Foreskin keratinocyte (primary cell): ENCODE data around the gene GALNT15.

DNA sequence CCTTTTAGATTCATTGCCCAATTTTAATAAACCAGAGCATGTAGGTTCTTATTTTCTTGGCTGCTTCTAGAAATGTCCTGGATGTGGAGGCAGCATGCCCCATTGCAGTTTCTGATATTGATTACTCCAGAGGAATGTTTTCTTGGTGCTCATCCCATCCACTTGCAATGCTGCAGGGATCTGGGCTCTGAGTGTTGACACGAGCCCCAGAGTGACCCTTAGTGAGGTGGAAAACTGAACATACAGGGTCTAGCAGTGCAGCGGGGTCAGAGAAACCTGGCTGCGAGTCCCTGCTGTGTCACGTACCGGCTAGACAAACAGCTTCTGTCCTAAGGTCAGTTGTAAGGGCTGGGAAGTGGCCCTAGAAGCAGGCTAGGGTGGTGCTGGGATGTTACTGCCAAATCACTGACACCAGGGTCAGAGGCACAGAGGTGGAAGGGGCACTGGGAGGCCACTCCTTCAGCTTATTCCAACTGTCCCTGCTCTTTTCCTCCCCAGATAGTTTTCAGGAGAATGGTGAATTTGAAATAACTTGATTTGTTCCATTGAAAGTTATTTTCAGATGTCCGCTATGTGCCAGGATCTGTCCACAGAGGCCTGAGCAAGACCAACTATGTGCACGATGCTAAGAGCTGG is 23.7 kb downstream of the LSM3 start:
- RAMPAGE, total RNA = no peak

DNA sequence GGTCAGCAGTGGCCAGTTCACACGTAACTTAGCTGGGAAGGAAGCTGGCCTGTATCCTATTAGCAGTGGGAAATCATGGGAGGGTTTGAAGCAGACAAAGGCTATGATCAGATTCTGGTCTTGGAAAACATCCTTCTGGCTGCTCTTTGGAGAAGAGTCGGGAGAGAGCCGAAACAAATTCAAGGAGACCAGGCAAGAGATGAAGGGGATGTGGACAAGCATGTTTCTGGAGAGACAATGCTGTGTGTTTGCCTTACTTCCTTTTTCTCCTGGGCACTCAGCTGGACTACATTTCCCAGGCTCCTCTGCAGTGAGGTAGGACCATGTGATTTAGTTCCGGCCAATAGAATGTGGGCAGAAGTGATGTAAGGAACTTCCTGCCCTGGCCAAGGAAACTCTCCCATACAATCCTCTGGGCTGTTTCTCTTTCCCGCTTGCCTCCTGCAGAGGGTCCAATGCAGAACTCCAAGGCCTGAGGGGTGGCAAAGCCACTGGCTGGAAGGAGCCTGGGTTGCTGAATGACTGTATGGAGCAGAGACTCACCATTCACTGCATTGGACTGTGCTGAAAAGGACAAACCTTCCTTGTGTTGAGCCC is 82.8 kb upstream of the SLC6A6 start:
- RAMPAGE, total RNA = no peak

DNA sequence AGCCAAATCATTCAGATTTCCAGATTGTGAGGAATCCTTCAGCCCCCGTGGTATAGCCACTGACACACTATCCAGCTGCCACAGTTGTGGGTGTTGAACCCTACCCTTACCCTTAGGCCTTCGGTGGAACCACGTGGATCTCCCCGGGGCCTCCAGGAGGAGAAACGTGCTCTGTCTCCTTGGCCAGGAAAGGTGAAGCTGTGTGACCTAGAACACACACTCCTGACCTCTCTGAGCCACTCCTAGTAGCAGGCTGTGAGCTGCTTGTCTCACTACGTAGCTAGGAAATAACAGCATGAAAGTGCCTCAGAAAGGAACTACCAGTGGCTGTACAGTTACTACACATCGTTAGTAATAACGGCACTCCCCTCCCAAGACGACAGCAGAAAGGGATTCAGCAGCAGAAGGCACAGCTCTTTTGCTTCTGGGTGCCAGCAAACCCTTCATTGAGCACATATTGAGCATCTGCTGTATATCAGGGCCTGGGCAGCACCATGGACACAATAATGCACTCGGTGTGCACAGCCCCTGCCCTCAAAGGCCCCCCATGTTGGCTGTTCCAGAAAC is 36.1 kb upstream of the SLC6A6 start:
- RAMPAGE, total RNA = no peak

GRCh38 chr3:14532461-14533101 is 7.6 kb downstream of the GRIP2 start:
- RAMPAGE, total RNA = no peak

DNA sequence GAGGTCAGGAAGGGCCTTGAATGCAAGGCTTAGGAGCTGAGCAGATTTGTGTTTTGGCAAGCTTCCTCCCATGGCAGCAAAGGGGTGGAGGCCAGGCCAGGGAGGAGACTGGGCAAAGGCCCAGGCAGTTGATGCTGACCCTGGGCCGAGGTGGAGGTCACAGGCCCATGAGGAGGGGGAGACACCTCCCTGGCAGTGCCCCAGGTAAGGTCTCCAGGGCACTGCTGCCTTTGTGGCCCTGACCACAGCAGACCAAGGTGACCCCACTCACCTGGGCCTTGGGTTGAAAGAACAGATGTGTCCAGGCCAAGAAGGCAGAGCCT is 1.5 kb downstream of the GRIP2 start:
- RAMPAGE, total RNA = no peak

DNA sequence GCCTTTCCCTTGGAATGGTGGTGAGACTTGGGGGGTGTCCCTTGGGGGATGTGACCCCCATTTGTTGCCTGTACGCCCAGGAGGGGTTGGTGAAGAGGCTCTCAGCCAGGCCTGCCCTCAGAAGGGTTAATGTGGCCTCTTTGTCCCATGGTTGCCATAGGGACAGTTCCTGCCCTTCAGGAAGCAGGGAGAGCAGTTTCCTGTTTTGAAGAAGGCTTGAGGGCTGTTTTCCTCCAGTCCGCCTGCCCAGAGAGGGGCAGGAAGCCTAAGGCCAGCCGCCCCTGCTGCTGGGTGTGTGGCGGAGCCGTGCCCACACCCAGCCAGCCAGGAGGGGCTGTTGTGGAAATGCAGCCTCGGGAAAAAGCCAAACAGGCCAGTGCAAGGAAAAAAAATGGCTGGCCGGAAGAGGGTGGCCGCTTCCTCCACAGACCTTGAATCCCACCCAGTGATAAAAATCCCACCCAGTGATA is 14.5 kb upstream of the FGD5 start:
- RAMPAGE, total RNA = no peak

GRCh38 chr3:14852720-14852957 is 33.9 kb downstream of the FGD5 start:
- RAMPAGE, total RNA = no peak

DNA sequence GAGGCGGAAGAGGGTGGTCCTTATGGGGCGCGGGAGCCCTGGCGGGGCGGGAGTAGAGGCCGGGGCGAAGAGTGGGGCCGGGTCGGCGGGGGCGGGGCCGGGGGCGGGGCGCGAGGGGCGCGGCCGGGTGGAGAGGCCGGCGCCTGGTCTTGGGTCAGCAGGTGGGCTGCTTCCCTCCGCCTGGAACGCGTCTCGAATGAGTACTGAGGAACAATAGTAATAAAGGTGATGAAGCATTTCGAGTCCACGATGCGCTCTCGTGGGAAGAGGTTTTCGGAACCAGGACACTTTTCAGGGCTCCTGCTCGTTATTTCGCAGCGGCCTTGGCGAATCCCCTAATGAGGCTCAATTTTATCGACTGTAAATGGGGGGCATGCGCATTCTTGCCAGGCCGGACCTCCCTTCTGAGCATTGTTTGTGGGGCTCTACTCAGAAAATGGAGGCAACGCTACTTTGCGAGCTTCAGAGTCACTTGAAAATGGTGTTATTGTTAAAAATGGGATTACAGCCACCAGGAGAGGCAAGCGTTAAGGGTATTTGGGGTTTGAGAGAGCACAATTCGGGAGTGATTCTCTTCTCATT is 1.2 kb downstream of the NR2C2 start:
- RAMPAGE, total RNA = no peak

DNA sequence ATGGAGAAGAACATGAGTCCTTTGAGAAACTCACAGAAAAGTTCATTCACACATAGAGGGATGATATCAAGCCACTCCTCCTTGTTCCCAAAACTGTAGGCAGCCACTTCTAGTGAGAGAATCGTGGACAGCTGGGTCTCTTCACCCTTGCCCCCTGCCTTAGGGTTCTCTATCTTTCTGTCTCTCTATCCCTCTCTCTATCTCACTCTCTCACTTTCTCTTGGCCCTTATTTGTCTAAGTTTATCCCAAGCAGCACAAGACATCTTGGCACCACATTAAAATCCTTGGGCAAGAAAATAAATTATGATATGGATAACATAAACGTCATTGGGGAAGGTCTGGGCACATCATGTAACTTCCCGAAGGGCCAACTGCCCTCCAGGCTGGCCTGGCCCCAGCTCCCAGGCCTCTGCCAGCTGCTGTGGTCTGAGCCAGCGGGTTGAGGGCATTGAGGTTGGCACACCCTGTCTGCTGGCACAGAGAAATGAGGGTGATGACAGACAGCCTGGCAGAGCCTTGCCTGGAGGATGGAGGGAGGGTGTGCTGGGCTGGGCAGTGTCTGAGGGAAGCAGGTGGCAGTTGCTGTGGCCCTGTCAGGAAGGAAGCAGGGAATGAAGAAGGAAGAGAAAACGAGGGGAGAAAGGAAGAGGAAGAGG is 3.2 kb upstream of the RBSN start:
- RAMPAGE, total RNA = no peak

DNA sequence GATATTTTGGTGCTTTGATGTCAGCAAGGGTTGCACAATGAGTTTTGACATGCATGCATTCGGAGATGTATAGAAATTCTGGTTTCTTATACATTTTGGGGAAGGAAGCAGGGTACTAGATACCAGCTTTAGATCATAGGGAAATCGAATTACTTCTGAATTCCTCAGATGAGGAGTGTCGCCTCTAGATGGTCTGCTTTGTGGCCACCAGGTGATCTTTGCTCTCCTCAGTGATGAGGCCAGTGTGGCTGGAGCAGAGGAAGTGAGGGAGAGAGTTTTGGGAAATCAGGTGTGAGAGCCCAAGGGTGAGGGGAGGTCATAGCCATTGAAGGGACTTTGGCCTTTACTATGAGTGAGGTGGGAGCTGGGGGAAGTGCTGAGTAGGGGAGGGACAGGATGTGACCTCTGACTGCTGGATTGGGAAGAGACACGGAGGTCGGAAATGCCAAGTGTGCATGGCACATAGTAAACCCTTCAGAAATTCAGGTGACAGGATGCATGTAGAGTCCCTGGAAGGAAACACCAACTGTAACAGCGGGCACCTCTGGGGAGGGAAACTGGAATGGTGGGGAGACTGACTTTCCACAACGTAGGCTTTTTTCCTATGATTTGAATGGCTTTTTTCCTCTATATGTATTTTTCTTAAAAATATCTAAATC is 8.5 kb upstream of the RBSN start:
- RAMPAGE, total RNA = no peak

- RAMPAGE, total RNA = no peak
Measured at GRCh38 chr3:15254119-15254900, 48.3 kb downstream of the CAPN7 start.

DNA sequence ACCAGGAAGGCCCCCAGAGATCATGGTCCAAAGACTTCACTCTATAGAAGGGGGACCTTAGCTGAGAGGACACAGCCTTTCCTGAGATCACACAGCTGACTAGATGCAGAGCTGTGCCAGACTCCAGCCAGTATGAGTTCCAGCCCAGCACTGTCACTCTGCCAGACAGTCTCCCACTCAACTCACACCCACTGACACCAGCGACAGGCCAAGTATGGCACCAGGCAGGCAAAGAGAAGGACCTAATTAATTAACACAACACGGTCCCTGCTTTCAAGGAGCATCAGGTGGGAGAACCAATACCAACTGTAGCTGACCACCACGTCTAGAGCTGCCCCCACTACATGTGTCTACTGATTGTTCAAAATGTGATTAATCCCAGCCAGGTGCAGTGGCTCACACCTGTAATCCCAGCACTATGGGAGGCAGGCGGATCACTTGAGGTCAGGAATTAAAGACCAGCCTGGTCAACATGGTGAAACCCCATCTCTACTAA is 62.1 kb downstream of the SH3BP5 start:
- RAMPAGE, total RNA = no peak

GRCh38 chr3:15562548-15562901 is 38.8 kb downstream of the HACL1 start:
- RAMPAGE, total RNA = no peak

DNA sequence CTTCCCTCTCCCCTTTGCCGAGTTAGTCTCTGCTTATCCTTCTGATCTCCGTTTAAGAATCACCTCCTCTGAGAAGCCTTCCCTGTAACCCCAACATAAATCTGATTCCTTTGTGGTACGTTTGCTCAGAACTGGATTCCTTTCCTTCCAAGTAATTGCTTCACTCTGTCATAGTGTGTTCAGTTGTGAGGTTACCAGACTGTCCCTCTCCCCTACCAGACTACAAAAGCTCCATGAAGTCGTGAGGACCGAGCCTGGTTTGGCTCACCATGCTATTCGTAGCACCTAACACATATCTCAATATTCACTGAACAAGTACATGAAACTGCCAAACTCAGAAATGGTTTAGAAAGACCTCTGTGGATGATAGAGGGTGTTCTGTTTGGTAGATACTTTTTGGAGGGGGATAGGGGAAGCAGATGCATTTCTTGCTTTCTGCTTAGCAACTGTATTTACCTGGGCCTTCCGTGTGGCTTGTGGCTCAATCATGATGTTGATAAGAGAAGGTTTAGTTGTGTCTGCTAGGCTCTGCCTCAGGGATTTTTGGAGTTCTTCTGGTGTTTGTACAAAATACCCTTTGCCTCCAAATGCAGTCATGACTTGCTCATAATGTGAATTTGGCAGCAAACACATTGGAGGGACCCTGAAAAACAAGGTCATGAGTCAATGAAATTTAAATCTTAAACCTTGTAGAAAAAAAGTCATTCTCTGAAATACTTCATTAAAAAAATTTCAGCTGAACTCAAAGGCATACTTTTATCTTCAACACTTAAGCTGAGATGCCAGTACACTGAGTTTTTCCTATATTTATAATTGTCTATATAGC is 38.3 kb downstream of the HACL1 start:
- RAMPAGE, total RNA = no peak

- RAMPAGE, total RNA = no peak
Measured at GRCh38 chr3:15670098-15670613, 68.6 kb downstream of the BTD start.

- RAMPAGE, total RNA = no peak
Measured at GRCh38 chr3:15768571-15769516, 28.9 kb downstream of the ANKRD28 start.

DNA sequence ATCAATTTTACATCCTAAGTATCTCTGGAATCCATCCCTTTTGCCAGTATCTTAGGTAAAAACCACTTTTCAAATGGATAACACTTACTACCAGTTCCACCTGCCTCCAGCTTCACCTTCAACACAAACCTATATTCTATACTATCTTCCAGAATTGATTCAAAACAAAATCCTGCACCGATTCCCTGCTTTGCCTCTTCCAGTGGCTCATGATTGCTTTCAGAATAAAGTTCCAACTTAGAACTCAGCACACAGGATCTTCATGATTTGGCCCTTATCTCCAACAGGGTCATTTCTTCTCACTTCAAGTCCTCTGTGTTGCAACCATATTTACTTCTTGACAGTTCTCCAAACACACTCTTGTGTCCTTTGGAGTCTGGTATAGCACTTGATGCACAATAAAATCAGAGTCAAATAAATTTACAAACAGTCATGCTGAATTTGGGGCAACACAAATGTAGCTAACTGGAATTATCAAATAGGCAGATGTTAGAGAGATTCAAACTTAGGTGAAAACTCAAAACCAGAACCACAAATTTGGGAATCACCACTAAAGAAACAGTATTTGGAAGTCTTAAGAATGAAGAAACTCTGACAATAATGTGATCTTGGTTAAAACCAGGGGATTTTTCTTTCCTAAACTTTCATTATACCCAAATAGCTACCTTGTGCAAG is 50.0 kb upstream of the ANKRD28 start:
- RAMPAGE, total RNA = no peak

DNA sequence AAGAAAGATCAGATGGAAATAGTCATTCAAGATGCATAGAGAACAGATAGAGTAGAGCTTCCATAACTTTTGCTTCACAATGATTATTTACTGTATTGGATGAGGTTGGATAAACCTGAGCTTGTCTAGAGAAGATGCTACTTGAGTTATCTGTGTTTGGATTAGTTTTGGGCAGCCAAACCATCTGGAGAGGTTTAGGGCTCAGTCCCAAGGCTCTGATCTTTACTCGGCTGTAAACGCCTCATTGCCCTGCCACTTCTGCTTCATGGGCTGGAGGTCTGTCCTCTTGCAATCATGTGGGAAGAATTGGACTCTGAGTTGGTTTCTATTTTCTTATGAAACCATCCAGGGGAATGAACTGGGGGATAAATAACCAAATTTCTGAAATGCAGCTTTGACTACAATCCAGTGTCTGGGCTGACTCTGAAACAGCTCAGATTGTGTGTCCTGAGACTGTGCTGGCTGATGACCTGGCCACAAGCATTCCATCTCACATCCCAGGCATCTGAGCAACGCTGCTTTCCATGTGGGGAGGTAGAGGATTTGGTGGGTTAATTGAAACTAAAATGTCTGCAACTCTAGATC is 71.1 kb upstream of the GALNT15 start:
- RAMPAGE, total RNA = no peak

- RAMPAGE, total RNA = no peak
Measured at GRCh38 chr3:16124696-16124997, 49.8 kb upstream of the GALNT15 start.

DNA sequence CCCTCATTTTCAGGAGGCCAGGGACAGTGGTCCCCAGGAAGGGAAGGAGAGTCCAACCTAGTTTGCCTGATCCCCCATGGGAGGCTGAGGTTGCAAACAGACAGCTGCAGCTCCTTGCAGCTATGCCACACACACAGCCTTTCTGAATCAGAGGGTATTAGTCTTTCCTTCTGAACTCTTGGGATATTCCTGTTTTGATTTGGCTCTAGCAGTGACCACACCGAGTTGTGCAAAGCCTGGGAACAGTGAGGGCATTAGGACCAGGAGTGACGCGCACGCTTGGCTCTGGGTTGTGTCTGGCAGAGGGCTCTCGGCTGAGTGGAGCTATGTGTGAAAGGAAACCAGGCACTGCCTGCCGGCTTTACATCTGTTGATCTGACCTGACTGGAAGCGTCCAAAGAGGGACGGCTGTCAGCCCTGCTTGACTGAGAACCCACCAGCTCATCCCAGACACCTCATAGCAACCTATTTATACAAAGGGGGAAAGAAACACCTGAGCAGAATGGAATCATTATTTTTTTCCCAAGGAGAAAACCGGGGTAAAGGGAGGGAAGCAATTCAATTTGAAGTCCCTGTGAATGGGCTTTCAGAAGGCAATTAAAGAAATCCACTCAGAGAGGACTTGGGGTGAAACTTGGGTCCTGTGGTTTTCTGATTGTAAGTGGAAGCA is at the start of gene GALNT15:
Gene GALNT15, plus strand, starts transcription at position 364 of the 670 bp plus-strand sequence.
- RAMPAGE, total RNA = no peak